ENCODE measurements around the genes APBB1IP and RAB18.

- RRBS, result no CpG with 5 or more reads among the region's 3 CpGs
These were observed 1.4 kb downstream of the ARHGAP21 start for GRCh38 chr10:24722429-24722496.

DNA sequence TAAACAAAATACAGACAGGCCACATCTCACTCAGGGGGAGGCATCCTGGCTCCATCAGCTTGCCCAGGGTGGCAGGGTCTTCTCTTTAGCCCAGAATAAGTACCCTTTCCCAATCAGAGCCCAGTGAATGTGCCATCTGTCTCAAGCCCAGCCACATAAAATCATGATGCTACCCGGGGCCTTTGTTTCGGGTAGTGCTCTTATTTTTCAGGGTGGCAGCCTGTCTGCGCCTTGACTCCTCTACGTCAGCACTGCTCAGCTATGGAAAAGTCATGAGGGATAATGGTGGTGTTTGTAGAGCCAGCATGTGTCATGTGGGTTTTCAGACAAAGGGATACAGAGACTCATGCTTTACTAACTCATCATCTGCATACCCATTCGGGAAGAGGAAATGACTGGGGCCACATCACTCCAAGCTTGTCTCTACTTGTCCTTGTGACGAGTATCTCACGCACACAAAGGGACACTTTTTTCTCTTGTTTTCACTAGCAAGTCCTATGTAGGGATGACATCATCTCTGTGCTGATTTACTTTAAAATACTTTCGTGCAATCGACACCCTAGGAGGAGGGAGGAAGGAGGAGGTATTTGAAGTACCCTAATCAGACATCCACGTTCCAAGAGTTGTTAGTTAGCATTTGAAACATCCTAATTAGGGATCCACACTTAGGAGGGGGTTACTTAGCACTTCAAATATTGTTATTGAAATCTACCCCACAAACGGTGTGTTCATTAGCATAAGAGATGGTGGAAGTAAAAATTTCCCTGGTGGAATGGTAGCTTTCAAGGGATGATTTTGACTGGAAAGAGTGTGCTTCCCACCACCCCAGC is 51.8 kb downstream of the THNSL1 start:
- RRBS, result no CpG with 5 or more reads among the region's 11 CpGs

DNA sequence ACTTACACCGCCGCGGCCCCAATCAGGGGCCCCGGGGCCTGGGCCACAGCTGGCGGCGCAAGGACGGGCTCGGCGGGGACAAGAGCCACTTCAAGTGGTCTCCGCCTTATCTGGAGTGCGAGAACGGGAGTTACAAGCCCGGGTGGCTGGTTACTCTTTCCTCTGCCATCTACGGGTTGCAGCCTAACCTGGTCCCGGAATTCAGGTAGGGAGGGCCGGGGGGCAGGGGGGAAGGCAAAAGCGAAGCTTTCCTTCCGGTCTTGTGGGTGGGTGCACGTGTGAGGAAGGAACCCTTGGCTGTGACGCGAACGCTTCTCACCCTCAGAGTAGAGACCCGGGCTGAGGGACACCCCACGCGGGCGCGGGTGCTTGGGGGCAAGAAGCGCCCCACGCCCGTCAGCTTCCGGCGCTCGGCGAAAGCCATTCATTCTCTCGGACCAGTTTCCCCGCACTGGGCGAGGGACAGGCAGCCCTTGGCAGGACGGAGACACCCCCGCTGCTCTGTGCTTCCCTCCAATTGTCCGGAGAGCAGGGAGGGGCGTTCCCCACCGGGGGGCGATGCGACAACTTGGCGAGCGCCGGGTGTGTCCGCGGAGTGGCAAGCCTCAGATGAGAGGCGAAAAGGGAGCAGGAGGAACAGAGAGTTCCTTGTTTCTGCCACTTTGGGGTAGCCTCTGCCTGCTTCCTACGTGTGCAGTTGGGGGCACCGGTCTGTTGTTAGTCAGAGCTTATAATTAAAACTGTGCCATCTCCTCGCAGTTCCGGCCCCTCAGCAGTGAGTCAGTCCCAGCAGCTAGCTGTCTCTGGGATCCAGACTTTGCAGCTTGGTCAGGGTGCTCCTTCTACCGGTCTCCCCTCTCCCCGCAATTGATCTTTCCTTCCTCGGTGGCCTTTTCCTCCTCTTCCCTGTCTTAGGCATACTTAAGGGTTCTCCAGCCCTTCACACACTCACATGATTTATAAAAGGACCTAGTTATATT is 1.6 kb downstream of the GPR158 start:
- RRBS, result 9% methylated on average over 35 of the region's 57 CpGs

DNA sequence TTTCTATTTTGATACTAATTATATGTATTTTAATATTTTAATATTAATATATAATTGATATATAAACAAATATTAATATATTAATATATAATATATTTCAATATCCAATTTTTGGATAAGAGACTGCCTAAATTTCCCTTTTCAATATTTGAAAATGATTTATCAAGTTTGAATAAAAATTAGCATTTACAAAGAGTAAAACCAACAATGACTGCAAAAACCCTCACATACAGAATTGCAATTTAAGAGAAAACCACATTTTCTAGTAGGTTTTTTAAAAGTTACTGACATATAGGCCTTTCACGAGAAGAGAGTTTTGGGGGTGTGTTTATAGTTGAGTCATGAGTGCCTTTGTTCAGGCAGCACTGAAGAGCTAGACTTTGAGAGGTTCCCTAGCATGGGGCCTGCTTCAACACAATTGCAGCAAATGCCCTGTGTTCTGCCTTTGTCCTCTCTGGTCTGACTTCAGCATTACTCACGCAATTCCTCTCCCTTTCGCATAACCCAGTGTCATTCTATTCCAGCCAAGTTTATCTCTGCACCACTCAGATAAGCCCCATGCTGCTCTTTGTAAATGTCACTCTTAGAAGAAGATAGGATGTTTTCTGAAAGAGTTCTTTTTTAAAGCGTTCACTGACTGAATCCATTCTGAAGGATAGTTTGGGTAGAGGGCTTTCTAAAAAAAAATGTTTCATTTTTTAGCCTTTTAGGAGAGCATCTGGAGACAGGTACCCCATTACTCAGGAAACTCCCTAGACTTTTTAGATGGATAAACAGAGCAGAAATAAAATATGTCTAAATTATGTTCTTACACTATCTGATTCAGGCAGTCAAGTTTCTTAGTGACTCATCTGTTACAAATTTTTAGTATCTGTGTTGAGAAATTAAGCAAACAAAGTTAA is 318.3 kb downstream of the GPR158 start:
- RRBS, result no CpG with 5 or more reads among the region's 4 CpGs

GRCh38 chr10:26437380-26438501 is at the start of gene APBB1IP:
APBB1IP (plus strand) TSS chr10:26438341.
- RRBS, result 4% methylated on average over 9 of the region's 39 CpGs

DNA sequence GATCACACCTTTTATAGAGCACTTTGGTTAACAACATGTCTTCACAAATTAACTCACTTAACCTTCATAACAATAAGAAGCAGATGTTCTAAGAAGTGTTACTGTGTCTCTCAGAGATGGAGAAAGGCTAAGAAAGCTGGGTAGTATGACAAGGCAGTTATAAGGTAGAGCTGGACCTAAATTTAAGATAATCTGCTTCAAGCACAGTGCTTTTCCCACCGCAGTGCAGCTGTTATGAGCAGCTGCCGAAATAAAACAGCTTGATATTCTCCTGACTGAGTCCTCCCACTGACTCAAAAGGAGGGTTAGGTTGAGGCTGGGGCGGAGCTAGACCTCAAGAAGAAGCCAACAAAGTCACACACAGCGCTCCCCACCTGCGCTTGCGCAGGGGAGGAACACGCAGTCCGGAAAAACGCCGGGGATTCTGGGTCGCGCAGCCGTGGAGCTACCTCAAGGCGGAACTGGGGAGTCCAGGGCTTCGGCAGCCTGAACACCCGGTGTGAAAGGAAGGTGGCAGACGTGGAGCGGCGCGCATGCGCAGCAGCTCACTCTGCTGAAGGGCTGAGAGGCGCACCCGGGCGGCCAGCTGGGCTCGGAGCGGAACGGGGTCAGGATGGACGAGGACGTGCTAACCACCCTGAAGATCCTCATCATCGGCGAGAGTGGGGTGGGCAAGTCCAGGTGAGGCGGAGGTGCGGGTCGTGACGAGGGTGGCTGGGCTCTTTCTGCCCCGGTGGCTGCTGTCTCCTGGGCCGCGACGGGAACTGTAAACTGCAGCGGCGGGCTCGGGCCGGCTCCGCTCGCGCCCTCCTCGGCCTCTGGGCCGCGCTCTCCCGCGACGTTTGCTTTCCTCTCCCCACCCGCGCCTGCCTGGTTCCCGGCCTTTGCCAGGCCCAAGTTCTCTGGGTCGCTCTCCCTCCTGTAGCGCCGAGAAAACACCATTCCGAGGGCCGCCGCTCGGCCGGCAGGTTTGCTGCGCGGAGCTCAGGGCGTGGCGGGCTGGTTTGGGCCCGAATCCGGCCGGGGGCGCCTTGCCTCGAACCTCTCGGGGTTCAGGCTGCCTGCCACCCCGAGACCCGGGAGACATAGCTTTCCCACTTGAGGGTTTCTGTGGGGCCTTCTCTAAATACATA is at the start of gene RAB18:
TSS of gene RAB18 (plus strand) at position 548 of the 1,133 bp plus-strand sequence.
- RRBS, result 1% methylated on average over 33 of the region's 75 CpGs

GRCh38 chr10:28196613-28197342 is 106.1 kb downstream of the MPP7 start:
- RRBS, result no CpG with 5 or more reads among the region's 6 CpGs

DNA sequence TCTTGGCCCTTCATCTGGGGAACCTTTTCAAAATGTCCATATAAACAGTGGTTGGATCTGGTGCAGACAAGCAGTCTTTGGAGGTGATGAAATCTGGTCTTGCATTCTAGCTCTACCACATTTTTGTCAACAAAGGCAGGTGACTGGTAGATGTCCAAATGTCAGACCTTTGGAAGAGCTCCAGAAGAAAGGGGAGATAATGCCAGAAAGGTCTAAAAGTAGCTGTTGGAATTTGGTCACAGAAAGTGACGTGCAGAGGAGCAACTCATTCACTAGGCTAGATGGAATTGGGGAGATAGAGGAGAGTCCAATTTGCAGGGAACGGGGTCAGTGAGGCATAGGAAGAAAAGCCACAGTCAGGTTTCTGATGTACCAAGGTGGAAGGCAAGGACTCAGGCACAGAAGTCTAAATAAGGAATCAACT is 36.4 kb upstream of the WAC start:
- RRBS, result no CpG with 5 or more reads among the region's 2 CpGs

- RRBS, result 1% methylated on average over 15 of the region's 45 CpGs
These were observed 883 bp upstream of the WAC start for GRCh38 chr10:28531963-28532506.

DNA sequence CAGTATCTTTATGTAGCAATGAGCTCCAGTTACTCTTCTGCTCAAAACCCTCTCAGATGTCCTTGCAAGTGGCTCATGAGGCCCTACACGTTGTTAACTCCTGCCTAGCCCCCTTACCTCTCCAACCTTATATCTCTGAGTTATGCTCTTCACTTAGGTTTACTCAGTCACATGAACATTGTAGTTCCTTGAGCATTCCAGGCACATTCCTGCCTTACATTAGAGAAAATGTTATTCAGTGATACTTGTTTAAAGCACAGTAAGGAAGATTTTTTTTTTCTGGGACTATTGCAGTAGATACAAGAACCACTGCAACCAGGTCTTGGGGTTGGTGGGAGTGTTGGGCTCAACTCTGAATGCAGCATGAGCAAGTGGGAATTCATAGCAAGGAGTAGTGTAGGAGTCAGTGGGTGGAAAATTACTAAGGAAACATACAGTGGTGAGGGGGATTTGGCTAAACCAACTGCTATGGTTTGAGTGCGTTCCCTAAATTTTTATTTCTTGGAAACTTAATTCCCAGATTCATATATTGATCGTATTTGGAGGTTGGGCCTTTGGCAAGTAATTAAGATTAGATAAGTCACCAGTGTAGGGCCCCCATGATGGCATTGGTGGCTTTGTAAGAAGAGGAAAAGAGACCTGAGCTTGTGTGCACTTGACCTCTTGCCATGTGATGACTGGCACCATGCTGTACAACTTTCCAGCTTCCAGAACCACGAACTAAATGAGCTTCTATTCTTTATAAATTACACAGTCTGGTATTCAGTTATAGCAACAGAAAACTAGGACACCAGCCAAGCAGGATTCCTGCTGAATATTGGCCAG is 22.5 kb downstream of the WAC start:
- RRBS, result no CpG with 5 or more reads among the region's 4 CpGs

DNA sequence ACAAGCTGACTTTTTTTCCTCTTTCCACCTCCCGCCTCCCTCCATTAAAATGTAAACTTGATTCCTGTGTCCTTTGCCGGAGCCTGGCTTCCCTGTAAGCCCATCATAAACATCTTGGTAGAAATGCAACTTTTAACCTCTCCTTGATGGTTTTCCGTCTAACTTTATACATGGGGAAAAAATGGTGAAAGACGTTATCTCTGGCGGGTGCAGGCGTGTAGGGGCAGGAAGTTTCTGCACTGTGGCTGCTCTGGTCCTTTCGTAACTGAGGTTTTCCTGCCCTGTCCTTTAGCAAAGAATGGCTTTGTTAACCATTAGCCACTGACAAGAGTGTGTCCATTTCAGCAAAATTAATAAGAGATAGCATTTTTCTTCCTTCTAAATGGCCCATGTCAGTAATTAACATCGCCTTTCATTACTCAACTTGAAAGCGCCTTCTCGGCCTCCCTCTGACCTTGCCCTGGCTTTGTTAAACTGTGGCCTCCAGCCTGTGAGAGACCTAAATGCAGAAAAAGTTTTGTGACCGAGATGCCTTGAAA is 130.8 kb downstream of the BAMBI start:
- RRBS, result no CpG with 5 or more reads among the region's 11 CpGs

GRCh38 chr10:28896113-28896375 is 218.7 kb downstream of the BAMBI start:
- RRBS, result no CpG with 5 or more reads among the region's 7 CpGs

DNA sequence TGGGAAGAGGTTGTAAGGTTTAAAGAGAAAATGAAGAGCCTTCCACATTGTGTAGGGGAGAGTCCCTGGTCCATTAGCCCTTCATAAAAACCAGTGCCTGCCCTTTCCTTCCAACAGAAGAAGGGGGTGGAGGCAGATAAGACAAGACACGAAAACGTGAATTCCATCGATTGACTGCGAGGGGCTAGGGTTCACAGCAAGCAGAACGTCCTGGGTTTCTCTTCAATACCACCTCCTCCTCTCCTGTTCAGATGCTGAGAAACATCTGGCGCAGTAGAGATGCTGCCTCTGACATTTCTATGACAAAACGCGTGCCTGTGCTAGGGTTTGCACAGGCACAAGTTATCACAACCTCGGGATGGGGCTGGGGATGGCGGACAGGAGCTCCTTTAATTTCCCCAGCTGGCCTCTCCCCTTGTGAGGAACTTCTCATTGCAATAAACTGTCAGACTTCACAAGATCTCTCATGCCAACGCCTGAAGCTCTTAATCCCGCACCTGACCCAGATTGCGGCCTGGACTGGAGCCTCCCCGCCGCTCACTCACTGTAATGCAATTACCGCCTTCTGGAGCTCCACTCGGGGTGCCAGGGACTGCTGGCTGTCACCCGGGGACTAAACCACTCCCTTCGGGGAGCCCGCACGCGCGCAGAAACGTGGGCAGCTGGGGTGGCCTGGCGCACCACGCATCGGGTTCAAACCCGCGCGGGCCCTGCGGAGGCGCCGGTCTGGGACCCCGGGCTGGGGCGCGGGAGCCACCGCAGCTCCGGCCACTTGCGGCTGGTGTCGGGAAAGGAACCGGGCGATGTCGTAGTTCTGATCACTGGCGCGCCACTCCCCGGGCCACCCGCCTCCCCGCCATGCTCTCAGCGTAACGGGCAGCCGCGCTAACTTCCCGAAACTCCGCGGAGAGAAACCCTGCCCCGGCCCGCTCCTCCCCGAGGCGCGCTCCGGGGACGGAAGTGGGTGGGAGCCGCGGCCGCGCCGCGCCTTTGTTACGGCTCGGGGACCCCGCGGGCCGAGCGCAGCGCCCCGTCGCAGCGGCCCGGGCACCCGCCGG is 100.1 kb upstream of the SVIL start:
- RRBS, result under 1% methylated on average over 38 of the region's 81 CpGs

- RRBS, result no CpG with 5 or more reads among the region's 5 CpGs
These were observed 147.6 kb upstream of the SVIL start for GRCh38 chr10:29782408-29782743.

GRCh38 chr10:29839631-29840939 is 205.3 kb upstream of the SVIL start:
- RRBS, result no CpG with 5 or more reads among the region's 20 CpGs

DNA sequence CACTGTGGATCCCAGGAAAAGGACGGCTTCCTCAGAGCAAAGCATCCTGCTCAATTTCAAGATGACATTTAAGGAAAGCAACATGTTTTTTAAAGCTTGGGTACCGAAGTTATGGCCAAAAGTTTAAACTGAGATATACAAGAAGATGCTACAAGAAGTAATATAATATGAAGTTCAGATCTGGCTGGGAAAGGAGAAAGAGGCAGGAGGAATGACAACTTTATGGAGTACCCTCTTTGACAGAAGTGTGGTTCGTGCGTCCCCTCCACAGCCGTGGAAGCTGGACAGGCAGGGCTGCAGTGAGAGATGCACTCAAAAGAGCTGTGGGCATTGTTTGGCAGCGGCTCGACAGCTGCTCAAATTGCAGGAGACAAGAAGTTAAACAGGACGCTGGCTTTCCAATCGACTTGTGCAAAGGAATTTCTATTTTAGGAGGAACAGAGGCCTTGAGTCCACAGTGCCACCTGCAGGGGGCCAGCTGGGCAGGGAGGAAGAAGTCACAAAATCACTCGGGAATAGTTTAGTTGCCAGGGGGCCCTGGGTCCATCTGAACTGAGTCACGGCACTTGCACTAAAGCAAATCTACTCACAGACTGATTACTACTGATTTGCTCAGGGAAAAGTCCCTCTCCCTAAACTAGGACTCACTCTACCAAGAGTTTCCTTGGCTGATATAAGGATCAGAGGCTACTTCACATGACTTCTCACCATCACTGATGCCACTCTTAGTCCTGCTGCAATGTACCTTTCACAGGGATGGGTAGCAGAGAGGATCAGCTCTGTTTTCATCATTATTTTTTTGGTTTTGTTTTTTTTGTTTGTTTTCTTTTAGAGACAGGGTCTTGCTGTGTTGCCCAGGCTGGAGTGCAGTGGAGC is 201.0 kb downstream of the JCAD start:
- RRBS, result no CpG with 5 or more reads among the region's 11 CpGs

- RRBS, result no CpG with 5 or more reads among the region's 2 CpGs
These were observed 59.1 kb downstream of the JCAD start for GRCh38 chr10:30000232-30000676.

DNA sequence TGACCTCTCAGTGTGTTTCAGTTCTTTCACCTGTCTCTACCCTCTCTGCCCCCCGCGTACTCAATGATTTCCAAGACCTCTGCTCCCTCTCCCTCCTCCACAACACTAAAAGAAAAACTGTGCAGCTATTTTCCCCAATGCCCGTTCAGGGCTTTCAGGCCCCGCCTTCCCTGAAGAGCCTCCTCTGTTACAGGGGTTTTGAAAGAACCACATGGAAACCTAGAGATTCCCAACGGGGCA is 128.7 kb downstream of the MTPAP start:
- RRBS, result no CpG with 5 or more reads among the region's 5 CpGs

DNA sequence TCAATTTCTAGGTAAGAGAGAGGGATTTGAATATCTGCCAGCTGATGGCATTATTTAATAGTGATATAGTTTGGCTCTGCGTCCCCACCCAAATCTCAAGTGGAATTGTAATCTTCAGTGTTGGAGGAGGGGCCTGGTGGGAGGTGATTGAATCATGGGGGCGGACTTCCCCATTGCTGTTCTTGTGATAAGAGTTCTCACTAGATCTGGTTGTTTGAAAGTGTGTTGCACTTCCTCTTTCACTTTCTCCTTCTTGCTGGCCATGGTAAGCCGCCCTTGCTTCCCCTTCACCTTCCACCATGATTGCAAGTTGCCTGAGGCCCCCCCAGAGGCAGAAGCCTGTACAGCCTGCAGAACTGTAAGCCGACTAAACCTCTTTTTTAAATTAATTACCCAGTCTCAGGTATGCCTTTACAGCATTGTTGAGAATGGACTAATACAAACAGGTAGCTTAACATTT is 101.4 kb downstream of the MTPAP start:
- RRBS, result no CpG with 5 or more reads among the region's 4 CpGs